Right cardiac atrium (tissue), 1 donor: ENCODE measurements around a stretch of chr10.

DNA sequence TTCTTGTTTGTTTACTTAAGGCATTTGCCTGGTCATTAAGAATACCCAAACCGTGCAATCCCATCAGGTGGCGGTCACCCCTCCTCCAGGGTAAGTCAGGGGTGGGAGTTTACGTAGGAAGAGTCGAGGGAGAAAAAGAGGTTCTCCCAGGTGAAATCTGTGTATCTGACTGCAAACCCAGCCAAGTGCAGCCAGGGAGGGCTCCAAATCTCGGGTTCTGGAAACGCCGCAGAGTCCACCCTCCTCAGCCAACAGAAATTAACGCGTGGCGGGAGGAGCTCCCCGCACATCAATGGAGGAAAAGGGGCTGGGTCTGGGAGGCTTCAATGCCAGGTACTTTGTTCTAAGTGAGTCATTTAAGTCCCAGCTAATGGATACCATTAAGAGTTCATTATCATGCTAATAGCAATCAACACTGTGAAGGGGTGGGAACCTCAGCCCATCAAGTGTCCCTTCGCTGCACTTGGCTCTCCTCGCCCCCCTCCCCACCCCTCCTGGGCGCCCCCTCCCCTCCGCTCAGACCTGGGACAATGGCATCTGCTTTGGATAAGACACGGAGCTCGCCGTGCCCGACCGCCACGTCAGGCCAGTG, 3.2 kb downstream of the FZD8 start:
- PRO-cap, result no peak

DNA sequence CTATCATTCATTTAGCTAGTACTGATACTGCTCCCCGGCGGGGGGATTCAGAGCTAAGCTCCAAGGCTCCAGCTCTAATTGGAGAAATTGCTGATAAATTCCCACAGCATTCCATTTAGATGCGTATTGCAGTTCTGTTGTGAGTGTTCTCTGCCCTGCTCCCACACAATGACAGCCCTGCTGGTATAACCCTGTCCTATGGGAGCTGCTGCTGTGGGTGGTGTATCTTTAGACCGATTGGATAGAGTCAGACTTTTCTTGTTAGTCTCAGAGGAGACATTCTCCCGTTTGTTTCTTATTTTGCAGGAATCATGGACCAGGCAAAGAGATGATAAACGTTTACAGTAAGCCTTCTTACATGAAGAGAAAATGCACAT, 707.6 kb upstream of the FZD8 start:
- PRO-cap, result no peak

GRCh38 chr10:37244336-37244837, 119.0 kb downstream of the ANKRD30A start:
- PRO-cap, result no peak

- PRO-cap, result no peak
These were observed 277.0 kb downstream of the ANKRD30A start for GRCh38 chr10:37402403-37402727.

DNA sequence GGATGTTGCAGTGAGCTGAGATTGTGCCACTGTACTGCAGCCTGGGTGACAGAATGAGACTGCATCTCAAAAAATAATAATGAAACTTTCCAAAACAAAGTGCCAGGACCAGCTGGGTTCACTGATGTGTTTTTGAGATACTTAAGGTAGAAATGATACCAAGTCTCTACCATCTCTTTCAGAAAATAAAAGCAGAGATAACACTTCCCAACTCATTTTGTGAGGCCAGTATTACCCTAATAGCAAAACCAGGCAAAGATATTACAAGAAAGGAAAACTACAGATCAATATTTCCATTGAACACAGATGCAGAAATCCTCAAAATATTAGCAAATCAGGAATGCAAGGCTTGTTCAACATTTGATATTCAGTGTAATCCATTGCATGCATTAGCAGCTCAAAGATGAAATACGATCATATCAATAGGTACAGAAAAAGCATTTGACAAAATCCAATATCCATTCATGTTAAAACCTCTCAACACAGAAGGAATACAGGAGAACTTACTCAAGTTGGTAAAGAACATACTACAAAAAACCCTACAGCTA, 35.4 kb upstream of the ZNF37A start:
- PRO-cap, result no peak

GRCh38 chr10:42431559-42431868, 206.9 kb downstream of the ZNF33B start:
- PRO-cap, result no peak

- PRO-cap, result no peak
These were observed 27.5 kb upstream of the BMS1 start for GRCh38 chr10:42755020-42755618.

DNA sequence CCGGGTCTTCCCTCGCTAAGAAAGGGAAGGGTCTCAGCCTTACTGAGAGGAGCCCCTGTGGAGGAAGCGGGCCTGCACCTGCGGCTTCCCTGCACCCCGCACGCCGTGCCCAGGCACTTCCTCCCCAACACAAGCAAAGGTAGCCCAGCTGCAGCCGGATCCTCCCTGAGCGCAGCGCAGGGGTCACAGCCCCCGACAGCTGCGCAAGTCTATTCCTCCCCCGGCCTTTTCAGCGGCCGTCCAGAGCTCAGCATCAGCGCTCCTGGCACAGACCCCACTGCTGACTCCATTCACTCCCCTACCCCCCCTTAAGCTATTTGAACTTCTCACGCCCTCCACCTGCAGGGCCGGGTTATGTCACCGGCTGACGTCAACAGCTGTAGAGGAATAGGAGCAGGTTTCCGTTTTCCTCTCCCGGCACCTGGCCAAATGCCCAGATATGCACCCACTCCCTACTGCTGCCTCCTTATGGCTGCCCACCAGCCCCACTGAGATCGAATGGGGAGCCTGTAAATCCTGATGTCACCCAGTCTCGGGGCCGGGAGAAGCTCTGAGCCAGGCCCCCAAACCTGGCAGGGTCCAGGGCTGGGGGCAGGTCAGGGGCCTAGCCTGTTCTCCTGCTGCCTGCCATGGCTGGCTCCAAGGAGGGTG, 143.0 kb upstream of the RET start:
- PRO-cap, result no peak

GRCh38 chr10:43138673-43139385, 584 bp downstream of the CSGALNACT2 start:
- PRO-cap, result unidirectional peak, minus-strand start at chr10:43139024

GRCh38 chr10:43308838-43309563, 42.1 kb upstream of the RASGEF1A start:
- PRO-cap, result no peak

DNA sequence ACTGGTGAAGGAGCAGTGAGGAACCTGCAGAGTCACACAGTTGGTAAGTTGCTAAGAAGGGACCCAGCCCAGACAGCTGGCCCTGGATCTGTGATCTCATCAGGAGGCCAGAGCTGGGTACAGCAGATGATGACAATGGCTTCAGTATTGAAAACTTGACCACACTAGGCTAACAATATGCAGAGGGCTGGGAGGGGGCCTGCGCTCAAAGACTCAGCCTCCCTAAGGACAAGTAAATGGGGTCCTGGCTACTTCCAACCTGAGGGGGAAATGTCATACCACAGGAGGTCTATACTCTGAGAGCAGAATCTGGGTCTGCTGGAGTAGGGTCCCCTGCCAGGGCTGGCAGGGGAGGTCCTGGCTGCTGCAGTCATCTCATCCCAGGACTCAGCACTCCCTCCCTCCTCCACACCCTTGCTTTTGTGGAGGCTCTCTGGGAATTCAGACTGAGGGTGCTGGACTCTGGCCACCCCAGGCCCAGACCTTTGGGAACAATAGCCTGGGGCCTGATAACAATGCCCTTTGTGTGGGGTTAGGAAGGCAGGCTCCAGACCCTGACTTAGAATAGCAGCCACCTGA, 1.4 kb downstream of the FXYD4 start:
- PRO-cap, result no peak

DNA sequence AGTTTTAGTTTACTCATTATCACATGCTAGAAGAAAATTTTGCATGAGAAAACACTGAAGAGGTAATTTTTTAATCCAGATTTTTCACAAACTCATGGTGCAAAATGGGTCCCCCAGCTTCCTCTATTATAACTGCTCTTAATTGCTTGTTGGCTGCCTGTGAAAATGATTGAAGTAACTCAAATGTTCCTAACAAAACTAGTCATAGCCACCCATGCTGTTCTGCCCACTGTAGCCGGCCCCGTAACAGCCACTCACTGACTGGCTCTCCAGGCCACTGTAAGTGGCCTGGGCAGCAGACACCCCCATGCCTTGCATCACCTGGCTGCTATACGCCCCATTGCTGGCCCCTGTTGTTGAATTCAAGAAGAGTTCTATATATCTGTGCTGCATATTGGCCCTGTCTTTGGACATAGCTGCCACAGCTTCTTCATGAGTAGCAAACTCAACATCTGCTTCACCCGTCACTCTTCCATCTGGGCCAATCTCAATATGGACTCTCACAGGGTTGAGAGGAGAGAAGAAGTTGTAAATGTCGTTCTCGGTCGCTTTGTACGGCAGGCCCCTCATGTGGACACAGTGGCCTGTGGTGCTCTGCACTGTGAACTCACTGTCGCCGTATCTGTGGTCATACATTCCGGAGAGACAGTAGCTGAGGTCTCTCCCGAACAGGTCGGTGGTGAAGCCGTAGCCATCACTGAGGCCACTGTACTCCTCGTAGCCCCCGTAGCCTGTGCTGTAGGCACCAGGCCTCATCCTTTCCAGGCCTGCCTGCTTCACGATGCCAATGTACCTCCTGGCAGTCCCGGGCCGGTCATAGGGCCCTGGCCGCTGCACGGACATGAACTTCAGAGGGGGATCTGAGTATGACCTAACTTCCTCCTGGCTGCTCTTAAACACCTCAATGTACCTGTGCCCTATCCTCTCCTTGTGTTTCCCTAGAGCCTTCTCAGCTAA, 15.3 kb downstream of the FXYD4 start:
- PRO-cap, result no peak

DNA sequence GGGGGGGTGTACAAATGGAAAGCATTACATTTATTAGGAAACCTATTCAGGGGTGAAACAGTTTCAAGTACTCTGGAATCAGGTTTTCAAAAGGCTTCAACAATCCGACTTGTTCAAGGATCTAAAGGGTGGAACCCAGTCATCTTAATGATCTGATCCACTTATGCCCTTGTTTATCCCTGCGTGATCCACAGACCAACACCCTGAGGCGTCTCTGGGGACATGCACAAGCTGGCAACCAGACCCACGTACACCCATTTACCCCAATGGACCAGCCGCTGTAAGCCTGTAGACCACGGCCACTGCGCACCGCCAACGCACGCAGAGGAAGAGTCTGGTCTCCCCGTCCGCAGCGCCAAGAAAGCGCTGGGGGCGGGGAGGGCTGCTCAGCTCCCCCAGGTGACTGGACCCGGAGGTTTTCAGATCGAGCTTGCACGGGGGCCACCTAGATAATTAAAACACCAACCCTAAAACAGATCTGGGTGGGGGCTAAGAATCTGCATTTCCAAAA, 13.3 kb downstream of the HNRNPF start:
- PRO-cap, result no peak

GRCh38 chr10:43401191-43402102, 7.5 kb downstream of the HNRNPF start:
- PRO-cap, result no peak

DNA sequence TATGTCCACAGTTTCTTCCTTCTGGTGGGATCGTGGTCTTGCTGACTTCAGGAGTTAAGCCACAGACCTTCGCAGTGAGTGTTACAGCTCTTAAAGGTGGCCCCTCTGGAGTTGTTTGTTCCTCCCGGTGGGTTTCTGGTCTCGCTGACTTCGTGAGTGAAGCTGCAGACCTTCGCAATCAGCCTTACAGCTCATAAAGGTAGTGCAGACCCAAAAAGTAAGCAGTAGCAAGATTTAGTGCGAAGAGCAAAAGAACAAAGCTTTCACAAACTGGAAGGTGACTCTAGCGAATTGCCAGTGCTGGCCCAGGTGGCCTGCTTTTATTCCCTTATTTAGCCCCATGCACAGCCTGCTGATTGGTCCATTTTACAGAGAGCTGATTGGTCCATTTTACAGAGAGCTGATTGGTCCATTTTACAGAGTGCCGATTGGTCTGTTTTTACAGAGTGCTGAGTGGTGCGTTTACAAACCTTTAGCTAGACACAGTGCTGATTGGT, 111.0 kb upstream of the ZNF32 start:
- PRO-cap, result no peak

- PRO-cap, result no peak
These were observed 173.9 kb upstream of the ZNF32 start for GRCh38 chr10:43822445-43823077.

DNA sequence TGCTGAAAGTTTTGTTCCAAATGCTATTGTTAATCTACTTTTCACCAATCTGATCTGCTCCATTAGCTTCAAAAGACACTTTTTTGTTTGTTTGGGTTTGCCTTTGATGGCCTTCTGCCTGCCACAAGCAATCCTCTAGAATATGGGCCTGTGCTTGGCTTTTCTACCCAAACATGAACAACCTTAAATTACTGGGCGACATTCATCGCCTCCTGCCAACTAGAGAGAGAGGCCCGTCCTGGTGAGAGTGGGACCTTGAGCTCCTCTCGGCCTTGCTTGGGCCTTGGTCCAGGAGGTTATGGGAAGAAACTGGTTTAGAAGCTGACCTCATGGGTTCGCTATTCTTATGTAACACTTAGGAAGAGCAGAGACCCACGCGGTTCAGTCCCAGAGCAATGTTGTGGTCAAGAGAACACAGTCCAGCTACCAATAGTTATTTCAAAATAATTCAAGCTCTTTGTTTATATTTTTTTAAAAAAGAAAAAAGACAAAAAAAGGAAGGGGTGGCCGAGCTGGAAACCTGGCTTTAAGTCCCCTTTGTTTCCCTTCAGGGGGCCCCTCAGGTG, 176.2 kb upstream of the ZNF32 start:
- PRO-cap, result no peak

DNA sequence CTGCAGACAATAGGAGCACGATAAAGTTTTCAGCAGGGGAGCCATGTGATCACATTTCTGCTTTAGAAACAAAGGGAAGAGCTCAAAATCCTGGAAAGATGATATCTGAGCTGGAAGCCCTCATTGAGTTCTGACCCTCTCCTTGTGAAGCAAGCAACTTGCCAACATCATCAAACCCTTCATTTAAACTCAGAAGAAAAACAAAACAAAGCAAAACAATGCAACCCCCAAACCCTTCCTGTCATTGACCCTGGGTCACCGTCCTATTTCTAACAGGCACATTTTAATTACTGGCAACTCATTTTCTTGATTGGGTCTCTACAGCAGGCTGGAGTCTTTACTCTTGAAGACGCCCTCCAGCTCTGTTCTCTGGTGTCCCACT, 198.3 kb upstream of the ZNF32 start:
- PRO-cap, result no peak

GRCh38 chr10:44377465-44377789, 7.5 kb downstream of the CXCL12 start:
- PRO-cap, result no peak

DNA sequence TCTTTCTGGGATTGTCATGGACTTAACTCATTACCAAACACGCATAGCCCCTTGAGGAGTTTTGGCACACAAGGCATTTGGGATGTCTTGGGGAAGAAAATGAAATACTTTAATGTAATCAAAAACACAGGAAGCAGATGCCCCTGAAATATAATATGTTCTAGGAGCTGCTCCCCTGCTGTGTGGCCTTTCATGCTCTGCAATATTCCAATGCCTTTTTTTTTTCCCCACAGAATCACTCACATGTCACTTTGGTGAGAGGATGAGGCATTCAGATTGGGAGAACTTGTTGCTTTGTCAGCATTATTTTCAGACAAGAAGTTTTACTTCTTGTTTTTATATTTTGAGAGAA, 53.2 kb upstream of the CXCL12 start:
- PRO-cap, result no peak